ENCODE data around the gene ANGEL2.

- PRO-cap = no peak
- RAMPAGE, long total RNA, 3 experiments = no peak in any of the 3 experiments
Observed at GRCh38 chr1:212617900-212618282, 6.4 kb upstream of the GARIN4 start.

GRCh38 chr1:212731397-212731649 is 31.7 kb upstream of the BATF3 start:
- PRO-cap = no peak
- RAMPAGE, long total RNA, 3 experiments = no peak in any of the 3 experiments

DNA sequence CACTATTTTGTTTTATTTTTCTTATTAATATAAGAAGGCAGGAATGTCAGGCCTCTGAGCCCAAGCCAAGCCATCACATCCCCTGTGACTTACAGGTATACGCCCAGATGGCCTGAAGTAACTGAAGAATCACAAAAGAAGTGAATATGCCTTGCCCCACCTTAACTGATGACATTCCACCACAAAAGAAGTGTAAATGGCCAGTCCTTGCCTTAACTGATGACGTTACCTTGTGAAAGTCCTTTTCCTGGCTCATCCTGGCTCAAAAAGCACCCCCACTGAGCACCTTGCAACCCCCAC is 36.2 kb upstream of the VASH2 start:
- PRO-cap = no peak
- RAMPAGE, long total RNA, 3 experiments = no peak in any of the 3 experiments

GRCh38 chr1:212914646-212915182 is 35.6 kb upstream of the VASH2 start:
- PRO-cap = no peak
- RAMPAGE, long total RNA, 3 experiments = no peak in any of the 3 experiments

DNA sequence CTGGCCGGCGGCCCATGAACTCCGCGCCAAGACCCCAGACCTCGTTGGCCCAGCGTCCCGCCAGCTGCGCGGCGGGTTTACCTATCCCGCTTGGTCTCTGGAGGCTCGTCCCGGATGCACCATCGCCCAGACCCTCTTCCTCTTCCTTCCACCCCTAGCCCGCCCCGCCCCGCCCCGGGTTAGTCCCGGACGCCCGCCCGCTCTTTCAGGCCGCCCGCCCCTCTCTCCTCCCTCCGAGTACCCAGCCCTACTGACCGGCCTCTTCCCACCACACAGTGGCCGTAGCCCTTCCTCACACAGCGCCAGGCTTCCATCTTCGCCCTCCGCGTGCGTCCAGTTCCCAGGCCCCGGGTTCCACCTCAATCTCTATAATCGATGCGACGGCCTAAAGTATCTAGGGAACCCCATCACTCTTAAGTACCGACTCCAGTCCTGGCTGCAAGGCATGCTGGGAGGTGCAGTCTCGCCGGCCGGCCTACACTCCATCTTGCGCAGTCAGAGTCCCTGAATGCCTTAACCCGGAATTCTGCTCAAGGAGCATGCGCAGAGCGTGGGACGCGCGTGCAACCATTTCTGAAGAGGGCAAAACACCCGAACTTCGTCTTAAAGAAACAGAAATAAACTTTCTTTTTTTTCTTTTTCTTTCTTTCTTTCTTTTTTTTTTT is at the start of gene ANGEL2:
Gene ANGEL2, minus strand, starts transcription at position 510 of the 665 bp plus-strand sequence.
- PRO-cap = bidirectional peak, plus-strand start at position 271 of the sequence, minus-strand start at position 99 of the sequence; unidirectional peak, minus-strand start at position 419 of the sequence; unidirectional peak, minus-strand start at position 489 of the sequence
- RAMPAGE, long total RNA, 3 experiments = start-site peak on the minus strand in 3 of 3 experiments, centred at positions 112 to 472 of the sequence, 25 to 275 reads per replicate

DNA sequence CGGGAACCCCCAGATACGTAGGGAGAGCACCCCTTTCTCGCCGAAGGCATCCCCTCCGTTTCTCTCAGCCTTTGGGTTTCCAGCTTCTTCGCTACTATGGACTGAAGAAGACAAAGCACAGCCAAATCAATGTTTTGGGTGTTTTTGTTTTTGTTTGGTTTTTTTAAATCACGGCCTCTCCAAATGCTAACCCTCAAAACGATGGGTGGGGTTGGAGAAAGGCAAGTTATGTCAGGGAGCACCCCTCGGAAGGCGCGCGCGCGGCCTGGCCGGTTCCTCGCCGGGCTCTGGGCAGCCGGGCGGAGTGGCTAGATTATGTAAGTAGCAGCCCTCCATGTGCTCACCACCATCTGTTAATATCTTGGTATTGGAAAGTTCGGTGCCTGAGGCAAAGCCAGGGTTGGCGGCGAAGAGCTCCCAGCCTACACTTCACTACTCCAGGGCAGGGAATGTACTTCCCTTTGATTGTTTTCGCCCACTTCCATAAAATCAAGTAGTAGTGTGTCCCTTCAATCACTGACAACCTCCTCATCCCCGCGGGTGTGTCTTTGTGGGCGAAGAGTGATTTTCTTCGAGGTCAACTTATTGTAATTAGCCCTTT is 4.0 kb upstream of the PROX1 start:
- PRO-cap = no peak
- RAMPAGE, long total RNA, 3 experiments = no peak in any of the 3 experiments

DNA sequence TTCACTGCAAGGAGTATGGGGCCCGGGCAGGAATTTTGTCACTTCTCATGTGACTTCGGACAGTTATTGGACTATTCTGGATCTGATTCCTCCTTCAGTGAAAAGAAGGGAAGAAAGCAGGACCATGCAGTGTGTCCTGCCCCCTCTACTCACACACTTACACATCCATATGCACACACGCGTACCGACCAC is 25.9 kb downstream of the PROX1 start:
- PRO-cap = no peak
- RAMPAGE, long total RNA, 3 experiments = no peak in any of the 3 experiments

DNA sequence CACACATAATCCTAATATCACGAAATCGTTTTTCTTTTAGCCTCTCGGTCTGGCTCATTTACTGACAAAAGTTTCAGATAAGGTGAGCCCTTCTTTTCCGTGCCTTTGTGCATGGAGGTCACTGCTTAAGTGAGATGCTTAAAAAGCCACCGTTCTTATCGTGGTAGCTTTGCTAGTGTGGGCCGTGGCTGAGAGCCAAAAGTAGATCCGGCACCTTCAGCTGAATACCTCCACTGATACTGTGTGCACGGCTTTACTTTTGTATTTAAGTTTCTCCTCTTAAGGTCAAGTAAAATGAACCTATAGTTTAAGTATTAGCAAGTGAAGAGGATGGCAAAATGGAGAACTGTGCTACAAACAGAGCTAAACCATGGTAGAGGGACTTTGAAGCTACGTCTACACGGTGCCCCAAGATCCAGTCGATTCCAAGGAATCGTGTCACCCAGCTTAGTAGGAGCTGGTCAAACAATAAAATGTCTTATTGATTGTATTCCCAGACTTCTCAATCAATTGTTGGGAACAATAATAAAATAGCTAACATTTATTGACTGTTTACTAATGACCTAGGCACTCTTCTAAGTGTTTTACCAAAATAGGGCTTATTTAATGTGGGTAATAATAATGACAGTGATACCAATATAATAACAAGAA is 26.4 kb downstream of the PROX1 start:
- PRO-cap = no peak
- RAMPAGE, long total RNA, 3 experiments = no peak in any of the 3 experiments

GRCh38 chr1:214076538-214077048 is 88.8 kb downstream of the PROX1 start:
- PRO-cap = no peak
- RAMPAGE, long total RNA, 3 experiments = no peak in any of the 3 experiments

- PRO-cap = no peak
- RAMPAGE, long total RNA, 3 experiments = no peak in any of the 3 experiments
Observed at GRCh38 chr1:214384292-214384800, 103.4 kb downstream of the SMYD2 start.

- PRO-cap = no peak
- RAMPAGE, long total RNA, 3 experiments = no peak in any of the 3 experiments
Observed at GRCh38 chr1:214427733-214428403, 123.5 kb downstream of the PTPN14 start.

DNA sequence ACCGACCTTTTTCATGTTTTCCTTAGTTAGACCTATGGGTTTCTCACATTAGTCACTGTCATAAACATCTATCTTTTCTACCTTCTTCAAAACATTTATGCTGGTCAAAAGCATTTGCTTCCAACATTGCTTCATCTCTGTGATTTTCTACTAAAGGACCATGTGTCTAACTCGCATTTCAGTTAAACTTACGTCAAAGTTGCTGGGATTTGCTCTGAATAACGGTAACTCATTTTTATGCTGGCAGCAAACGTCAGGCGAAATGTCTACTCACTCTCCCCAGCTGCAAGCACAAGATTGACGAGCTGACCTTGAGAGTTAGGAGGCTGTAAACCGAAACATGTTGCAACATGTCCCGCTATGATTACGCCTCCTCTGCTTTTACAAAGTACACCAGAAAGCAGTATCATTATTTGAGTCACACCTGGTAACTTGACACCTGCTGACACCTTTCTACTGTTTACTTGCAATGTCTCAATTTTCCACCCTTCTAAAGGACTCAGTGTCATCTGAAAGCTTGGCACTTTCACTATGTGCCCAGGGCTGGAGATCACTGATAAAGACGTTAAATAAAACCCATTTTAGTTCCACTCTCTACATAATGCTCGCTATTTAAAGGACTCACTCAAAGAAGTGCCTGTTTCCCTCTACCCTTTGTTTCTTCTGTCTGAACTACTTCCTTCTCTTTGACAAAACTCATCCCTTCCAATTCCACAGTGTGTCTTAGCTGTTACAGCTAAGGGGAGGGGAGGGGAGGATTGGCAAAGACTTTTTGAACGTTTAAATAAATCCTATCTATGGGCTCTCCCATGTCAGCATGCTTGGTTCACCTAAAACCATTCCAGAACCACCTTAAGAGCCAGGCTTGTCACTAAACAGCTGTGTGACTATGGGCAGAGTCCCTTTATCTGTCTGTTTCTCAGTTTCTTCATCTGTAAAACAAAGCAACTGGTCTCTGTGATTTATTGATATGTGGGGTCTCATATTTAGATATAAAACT is 111.8 kb downstream of the PTPN14 start:
- PRO-cap = no peak
- RAMPAGE, long total RNA, 3 experiments = no peak in any of the 3 experiments

DNA sequence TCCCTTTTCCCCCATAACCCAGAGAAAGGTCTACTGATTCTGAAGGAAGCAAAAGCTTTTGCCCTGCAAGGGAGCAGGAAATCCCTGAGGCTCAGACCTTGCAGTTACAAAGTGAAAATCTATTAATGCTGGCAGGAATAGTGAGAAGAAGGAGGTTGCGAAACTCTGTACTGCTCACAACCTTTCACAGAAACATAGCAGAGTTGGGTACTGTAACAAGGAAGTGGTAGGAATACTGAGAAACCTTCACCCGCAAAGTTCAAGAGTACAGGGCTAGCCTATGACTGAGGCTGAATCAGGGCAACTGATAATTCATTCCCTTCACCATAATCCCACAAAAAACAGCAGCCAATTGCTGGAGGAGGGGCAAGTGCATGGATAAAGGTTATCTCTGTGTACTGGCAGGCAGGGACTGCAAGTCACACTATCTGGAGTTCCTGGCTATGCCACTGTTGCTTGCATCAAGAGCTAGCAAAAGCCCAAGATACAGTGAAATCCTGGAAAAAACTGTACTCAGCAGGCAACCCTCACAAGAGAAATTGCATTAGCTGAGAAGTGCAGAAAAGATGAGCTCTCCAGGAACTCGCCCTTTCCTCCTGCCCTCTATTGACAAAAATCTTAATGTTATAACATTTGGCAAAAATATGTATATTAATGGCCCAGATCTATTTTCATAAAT is 23.8 kb upstream of the KCTD3 start:
- PRO-cap = no peak
- RAMPAGE, long total RNA, 3 experiments = no peak in any of the 3 experiments

- PRO-cap = no peak
- RAMPAGE, long total RNA, 3 experiments = no peak in any of the 3 experiments
Observed at GRCh38 chr1:215618658-215619421, 51.7 kb downstream of the KCTD3 start.

DNA sequence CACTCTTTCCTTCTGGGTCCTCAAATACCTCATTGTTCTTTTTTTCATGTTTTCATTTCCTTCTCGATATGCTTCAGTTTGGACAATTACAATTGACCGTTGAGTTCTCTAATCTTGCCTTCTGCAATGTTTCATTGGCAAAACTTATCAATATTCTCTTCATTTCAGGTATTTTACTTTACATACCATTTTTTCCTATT is 261.2 kb downstream of the USH2A start:
- PRO-cap = no peak
- RAMPAGE, long total RNA, 3 experiments = no peak in any of the 3 experiments

DNA sequence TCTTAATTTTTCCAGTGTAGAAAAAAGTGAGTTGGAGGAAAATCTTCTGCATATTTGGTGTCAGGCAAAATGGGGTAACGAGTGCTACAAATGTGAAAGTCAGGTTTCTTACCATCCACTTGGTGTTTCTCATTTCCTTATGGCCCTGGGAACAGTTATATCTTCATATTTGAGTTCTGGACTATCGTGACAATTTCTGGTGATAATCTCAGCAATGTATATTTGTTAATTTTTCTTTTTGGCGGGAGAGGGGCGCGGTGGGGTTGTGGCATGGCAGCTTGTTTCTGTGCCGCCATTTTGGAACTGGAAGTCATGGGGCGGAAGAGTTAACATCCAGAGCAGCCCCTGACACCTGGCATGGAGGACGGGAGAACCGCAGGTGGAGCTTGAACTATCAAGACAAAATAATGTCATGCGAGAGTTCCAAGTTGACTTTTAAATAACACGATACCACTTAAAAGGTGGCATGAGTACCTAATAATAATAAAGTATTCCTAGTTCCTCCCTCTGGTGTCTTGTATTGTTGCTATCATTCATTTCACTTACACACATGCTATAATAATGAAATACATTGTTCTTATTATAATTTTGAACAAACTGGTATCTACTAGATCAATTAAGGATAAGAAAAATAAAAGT is 111.8 kb downstream of the USH2A start:
- PRO-cap = no peak
- RAMPAGE, long total RNA, 3 experiments = no peak in any of the 3 experiments

GRCh38 chr1:216617072-216617691 is 106.0 kb downstream of the ESRRG start:
- PRO-cap = no peak
- RAMPAGE, long total RNA, 3 experiments = no peak in any of the 3 experiments

DNA sequence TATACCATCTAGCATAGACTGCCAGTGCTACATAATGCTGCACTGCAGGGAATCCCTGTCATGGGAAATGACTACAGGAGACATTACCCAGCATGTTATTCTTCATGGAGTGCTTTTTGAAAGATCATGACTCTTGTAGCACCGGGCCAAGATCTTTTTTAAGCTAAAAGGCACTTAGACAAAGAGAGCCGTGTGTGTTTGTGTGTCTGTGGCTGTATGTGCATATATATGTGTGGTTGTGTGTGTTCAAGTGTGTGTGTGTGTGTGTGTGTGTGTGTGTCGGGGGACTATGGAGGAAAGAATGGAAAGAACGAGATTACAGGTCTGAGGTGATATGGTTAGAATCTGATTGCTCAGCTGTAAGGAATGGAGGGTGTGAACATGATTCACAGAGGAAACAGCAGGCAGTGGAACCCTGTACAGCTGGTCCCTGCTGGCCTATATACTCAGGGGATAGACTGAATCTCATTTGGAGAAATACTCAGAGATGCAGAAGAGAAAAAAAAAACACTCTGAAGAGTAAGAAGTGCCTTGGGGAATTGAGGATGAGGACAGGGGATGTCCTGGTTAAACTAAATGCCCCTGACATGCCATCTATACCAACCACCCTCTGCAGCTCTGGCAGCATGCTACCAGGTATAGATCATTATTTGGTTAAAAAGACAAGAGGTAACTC is 180.1 kb upstream of the ESRRG start:
- PRO-cap = no peak
- RAMPAGE, long total RNA, 3 experiments = no peak in any of the 3 experiments

DNA sequence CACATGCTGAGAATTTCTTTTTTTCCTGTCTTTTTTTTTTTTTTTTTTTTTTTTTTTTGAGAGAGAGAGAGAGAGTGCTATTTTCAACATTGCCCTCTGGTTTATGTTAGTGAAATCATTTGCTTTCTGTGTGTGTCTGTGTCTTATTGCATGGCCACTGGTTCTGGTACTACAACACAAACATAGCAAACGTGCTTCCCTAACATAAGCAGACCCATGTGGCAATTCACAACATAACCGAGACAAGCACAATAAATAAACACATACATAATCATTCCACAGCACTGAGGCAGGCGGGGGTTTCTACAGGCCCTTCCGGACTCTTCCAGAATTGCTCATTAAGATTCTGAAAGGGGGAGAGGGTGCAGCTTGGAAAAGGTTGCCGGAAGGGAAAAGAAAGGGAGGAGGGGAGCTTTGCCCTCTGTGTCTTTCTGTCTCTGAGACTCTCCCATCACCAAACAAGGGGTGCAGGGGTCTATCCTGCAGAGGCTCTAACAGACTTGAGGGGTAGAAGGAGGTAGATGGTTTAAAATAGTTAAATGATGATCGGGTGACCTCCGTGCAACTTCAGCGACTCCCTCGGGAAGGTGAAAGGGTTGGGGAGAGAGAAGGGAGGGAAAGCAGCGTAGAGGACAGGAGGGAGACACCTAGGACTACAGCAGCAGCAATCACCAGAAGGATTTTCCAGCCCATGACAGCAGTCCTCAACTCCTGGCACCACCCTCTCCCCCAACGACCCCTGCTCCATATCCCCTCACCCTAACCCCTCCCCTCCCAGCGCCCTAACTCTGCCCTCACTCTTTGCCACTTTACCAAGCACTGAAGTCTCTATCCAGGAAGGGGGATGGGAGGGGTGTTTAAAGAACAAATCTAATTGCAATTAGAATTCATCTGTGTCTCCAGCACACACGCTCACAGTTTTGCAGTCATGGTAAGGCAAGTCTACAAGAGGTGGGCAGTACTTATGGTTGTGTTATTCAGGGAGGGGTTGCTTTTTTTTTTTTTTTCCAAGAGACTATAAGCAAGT is 365.5 kb upstream of the ESRRG start:
- PRO-cap = no peak
- RAMPAGE, long total RNA, 3 experiments = no peak in any of the 3 experiments

DNA sequence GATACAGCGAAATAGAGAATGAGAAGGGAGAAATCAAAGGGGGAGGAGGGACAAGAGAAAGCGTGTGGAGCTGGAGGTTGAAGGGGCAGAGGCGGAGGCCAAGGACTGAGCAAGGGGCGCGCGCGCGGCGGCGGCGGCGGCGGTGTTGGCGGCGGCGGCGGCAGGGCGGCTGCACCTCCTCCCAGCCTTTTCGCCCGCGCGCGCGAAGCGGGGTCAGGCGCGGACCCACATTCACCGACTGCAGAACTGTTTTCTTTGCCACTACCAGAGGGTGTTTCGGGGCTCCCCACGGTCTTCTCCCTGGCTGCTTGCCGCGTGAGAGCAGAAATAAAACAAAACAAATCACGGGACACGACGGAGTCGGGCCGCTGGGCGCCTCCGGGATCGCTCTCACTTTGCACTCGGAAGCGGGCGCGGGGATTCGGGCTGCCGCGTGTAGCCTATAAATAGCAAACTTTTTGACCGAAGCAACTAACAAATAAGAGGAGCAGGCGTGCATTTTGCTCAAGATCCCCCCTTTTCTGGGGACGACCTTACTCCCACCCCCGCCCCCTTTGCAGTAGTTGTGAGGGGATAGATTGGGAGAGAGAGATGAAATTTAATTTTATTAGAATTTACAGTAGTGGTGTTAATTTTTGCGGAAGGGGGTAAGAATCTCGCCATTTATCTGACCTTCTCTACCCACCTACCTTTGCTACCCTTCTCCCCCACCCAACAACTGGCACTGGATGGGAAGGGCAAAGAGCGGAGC is 412.4 kb upstream of the ESRRG start:
- PRO-cap = no peak
- RAMPAGE, long total RNA, 3 experiments = no peak in any of the 3 experiments

Data from subcutaneous adipose tissue (tissue), 3 donors.